Epithelial cell of prostate (primary cell): Measurements from ENCODE around the genes CBLIF and MS4A7.

DNA sequence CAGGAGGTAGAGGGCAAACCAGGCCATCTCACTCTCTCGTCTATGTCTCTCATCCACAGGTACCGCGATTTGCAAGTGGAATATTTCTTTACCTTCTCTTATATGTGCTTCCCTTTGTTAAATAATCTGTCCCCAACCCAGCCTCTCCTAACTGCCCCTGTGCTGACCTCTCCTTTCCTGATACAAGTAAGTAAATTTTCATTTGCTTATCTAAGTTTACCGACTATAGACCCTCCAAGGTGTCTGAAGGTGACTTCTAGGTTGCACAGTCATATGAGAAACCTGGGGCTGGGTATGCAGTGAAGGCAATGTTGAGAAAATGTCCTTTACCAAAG, at the start of gene CBLIF:
TSS of gene CBLIF (minus strand) at position 73 of the 335 bp plus-strand sequence.
- RRBS: no CpG with 5 or more reads among the region's 4 CpGs

- RRBS: no CpG with 5 or more reads among the region's 3 CpGs
Measured at GRCh38 chr11:60161165-60161536, 21.7 kb downstream of the MS4A6A start.

DNA sequence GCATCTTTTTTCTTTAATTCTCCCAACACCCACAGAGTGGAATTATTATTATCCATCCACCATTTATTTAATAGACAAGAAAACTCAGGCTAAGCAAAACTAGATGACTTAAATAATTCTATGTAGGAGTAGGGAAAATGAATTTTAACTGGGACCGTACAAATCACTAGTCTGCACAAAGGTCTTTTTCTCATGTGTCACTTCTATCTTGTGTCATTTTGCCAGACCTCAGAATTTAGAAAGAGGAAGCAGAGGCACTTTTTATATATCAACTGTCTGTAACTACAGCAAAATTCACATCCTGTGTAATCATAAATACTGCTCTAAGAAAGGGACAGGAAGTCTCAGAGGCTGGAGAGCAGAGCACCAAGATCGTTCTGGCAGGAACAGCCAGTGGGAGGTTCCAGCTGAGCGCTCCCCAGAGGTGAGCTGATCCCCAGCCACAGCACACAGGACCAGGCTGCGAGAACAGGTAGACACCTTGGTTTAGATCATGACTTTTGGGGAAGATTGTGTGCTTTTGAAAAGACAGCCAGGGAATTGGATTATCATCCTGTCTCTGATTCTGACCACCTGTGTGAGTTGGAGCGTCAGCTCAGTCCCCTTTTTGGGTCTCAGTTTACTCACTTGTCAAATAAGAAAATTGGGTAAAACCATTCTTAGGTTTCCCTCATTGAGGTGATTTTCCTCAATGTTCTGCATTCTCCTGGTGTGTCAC, at the start of gene MS4A7:
TSS of gene MS4A7 (plus strand) at position 340 of the 718 bp plus-strand sequence.
- RRBS: no CpG with 5 or more reads among the region's 5 CpGs

- RRBS: no CpG with 5 or more reads among the region's 8 CpGs
Measured at GRCh38 chr11:60942971-60943548, 8.9 kb downstream of the SLC15A3 start.

GRCh38 chr11:60950801-60951565, 993 bp downstream of the SLC15A3 start:
- RRBS: 35% methylated on average over 13 of the region's 86 CpGs

- RRBS: no CpG with 5 or more reads among the region's 15 CpGs
Measured at GRCh38 chr11:60982708-60983255, 11.3 kb downstream of the CD6 start.

DNA sequence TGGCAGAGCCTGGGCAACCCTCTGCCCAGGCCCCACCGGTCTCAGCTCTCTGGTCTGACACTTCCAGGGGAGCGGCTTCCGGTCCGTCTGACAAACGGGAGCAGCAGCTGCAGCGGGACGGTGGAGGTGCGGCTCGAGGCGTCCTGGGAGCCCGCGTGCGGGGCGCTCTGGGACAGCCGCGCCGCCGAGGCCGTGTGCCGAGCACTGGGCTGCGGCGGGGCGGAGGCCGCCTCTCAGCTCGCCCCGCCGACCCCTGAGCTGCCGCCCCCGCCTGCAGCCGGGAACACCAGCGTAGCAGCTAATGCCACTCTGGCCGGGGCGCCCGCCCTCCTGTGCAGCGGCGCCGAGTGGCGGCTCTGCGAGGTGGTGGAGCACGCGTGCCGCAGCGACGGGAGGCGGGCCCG, 36.0 kb downstream of the CD6 start:
- RRBS: 0% methylated on average over 1 of the region's 46 CpGs

GRCh38 chr11:61076401-61076795, 25.9 kb upstream of the CD5 start:
- RRBS: no CpG with 5 or more reads among the region's 2 CpGs

DNA sequence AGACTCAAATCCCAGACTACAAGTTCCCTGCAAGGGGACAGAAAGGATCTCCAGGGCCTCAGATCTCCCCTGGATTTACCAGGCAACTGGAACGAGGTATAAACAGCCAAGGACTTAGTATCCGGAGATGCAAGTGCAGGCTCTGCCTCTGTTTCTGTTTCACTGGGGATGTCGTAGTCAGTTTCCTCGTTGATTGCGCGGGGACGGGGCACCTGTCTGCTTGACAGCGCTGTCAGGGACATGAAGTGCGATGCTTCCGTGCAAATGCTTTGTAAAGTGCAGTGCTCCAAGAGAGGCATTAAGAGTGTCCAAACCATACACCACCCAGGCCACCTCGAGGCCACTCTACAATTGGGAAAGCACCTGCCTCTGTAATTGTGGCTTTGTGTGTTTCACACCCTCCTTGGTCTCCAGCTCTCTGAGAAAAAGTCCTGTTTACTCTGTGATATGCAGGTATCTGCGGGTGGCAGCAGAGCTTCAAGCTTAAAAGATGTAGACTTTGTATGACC, 18.7 kb upstream of the CD5 start:
- RRBS: no CpG with 5 or more reads among the region's 12 CpGs

GRCh38 chr11:61123480-61123890, 21.2 kb downstream of the CD5 start:
- RRBS: no CpG with 5 or more reads among the region's 8 CpGs

- RRBS: no CpG with 5 or more reads among the region's 9 CpGs
Measured at GRCh38 chr11:61164828-61165397, 3.7 kb upstream of the VPS37C start.

DNA sequence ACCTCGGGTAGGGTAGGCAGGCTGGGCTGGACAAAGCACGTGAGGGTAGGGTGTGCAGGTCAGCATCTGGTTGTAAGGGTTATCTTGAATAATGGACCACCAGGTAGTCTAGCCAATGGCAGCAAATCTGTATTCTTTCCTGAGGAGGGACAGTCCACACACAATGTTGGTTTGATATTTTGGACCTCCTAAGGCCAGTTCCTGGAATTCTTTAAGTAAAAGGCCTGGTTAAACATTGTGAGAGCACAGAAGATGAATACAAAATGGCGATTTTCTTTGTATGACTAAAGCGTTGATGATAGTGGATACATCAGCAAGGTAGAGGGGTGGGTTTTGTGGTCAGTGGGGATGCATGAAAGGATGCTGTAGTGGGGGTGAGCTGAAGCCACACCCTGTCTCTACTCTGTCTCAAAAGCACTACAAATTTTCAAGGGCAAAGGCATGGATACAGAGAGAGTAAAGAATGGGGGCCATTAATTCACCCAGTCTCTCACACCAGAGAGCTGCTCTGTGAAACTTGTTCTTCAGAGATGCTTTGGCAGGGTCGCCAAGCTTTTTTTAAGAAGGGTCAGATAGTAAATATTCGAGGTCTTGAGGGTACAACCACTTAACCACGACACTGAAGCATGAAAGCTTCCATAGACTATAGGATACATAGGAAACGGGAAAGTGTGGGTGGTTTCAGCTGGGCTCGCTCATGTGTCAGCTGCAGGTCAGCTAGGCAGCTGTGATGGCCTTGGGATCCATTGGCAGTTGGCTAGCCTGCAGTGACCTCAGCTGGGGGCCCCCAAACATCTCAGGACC, 8.2 kb downstream of the TMEM138 start:
- RRBS: no CpG with 5 or more reads among the region's 9 CpGs

DNA sequence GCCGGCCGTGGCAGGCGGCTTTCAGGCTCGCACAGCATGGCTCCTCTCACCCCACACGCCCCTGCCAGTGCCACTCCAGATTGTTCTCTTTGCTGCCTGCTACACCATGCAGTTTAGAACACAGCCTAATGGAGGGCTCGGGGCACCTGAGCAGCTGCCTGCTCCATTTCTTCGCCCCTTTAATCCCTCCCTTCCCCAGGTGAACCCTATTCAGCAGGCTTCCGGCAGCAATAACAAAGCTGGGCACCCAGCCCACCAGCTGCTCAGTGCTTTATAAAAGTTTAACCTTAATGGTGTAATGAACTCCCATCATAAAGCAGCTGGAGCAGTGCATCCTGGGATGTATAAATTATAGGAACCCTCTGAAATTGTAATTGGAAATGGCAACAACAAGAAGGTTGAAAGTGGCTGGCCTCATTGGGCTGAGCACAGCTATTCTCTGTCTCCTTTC, 10.8 kb downstream of the DAGLA start:
- RRBS: no CpG with 5 or more reads among the region's 8 CpGs

DNA sequence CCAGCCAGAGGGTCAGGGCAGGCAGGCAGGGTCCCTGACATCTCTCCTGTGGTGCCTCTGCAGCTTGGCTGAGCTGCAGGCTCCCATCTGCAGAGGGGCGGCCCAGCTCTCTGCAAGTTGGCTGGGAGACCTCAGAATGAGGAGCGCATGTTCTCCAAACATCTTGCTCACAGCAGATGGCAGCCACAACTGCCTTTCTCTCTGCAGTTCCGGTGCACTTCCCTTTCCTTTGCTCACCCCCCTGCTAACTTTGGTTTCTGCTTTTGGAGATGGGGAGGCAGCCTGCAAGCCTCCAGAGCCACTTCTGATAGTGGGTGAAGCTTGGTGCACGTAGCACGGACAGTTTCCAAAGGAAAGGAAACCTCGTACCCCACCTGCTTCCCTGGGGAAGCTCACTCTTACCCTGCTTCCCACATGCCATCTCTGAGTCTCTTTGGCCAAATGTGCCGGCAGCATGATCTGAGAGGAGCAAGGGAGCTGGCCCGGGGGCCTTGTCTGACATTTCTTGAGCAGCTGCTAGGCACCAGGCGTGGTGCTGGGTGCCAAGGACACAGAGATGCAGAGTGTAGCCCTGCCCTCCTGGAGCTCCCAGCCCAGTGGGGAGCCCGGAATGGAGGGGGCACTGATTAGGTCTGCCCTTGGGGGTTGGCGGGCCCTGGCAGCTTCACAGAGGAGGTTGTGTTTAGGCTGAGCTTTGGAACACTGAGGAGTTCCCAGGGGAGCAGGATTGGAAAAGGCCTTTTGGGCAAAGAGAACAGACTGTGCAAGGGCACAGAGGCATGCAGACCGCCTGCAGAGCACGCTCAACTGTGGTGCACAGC, 18.2 kb downstream of the DAGLA start:
- RRBS: 0% methylated on average over 1 of the region's 13 CpGs

GRCh38 chr11:61769741-61769958, 17.2 kb downstream of the MYRF start:
- RRBS: no CpG with 5 or more reads among the region's 4 CpGs

DNA sequence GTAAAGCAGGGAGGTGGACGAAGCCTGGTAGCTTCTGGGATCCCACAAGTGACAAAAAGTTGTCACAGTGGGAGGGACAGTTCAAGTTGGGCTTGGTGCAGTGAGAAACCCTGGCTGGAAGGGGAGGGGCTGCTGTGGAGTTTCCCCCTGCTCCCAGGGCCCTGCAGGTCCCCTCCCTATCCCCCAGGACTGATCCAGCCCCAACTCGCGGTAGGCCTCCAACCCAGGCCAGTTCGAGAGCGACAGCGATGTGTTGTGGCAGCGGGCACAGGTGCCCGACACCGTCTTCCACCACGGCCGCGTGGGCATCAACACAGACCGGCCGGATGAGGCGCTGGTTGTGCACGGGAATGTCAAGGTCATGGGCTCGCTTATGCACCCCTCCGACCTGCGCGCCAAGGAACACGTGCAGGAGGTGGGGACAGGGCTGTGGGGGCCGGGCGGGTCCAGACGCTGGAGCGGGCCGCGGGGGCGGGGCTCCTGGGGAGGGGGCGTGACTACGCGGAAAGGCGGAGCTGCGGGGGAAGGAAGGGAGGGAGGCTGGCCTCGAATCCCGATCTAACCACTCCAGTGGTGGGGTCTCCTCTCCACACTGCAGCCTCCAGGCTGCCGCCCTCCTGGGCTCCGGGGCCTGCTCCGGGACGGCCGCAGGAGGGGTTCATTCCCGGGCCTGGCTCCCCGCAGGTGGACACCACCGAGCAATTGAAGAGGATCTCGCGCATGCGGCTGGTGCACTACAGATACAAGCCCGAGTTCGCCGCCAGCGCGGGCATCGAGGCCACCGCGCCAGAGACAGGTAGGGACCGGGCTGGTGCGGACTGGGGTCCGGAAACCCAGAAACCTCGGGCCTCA, 15.1 kb downstream of the TMEM258 start:
- RRBS: 63% methylated on average over 2 of the region's 58 CpGs

DNA sequence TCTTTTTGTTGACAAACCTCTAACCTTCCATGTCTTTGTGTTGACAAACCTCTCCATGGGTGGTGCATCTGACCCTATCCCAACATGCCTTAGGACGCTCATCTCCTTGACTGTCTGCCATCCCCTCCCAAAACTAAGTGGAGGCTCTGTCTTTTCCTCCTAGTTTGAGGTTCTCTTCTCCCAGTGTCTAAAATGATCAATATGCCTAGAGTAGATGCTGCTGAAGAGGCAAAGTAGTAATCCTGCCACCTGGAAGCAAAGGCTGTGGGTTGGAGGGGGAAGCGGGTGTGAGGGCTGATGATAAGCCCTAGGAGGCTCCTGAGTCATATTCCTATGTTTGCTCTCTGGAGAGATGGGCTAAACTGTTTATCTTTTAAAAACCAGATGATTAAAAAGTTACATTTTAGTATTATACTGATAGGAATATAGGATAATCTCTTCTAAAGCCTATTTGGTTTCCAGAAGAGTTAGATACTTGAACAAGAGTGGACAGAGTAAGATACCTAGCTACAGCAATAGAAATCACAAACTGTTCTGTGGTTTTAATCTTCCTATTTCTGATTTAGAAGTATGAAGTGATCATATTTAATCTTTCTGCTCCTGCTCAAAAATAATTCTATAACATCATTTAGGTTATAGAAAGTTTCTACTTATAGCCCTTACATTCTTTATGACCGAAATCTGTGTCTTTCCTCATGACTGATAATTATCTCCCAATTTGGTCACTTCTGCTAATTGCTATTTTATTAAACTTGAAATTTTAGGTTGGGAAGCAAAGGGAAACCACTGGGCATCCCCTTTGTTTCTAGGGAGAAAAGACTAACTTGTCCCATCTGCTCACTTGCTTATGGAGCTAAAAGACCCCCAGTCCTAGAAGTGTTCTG, 8.1 kb downstream of the FEN1 start:
- RRBS: no CpG with 5 or more reads among the region's 3 CpGs

GRCh38 chr11:61803020-61804109, 10.7 kb downstream of the FEN1 start:
- RRBS: no CpG with 5 or more reads among the region's 11 CpGs

- RRBS: no CpG with 5 or more reads among the region's 15 CpGs
Measured at GRCh38 chr11:61808938-61810115, 7.5 kb downstream of the FADS1 start.

- RRBS: no CpG with 5 or more reads among the region's 28 CpGs
Measured at GRCh38 chr11:61879731-61881107, 11.1 kb downstream of the FADS3 start.